ENCODE measurements around a stretch of chr14.

DNA sequence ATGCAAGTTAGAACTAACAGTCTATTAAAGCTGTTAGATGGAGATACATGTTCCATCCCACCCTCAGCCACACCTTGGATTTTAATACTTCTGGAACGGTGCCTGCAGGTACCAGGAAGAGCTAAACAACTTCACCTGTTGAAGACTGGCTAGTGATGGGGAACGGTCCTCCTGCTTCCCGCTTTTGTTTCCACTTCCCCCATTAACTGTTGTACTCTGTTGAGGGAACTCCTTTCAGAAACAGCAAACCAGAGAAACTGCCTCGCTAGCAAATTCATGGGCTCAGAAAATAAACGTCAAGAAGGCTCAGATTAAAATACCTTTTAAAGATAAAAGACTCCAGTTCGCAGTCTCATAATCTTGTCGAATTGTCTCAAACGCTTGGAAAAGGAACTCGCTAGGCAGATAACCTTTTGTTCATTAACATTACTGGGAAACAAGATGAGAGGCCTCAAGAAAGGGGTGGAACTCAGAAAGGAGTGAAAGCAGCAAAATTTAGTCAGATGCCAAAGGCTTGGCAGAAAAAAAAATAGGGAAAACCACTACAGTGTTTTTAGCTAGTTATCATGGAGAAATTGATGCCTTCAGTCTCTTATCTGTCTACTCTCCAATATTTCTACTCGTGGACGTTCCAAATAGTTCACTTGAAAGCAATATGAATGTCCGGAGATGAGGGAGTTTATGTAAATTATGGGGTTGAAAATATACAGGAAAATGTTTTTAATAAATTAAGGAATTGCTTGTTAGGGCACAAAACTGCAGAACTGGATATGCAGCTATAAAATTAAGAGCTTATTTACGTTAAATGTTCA is 1.4 kb upstream of the FERMT2 start:
- RRBS = no CpG with 5 or more reads among the region's 13 CpGs

DNA sequence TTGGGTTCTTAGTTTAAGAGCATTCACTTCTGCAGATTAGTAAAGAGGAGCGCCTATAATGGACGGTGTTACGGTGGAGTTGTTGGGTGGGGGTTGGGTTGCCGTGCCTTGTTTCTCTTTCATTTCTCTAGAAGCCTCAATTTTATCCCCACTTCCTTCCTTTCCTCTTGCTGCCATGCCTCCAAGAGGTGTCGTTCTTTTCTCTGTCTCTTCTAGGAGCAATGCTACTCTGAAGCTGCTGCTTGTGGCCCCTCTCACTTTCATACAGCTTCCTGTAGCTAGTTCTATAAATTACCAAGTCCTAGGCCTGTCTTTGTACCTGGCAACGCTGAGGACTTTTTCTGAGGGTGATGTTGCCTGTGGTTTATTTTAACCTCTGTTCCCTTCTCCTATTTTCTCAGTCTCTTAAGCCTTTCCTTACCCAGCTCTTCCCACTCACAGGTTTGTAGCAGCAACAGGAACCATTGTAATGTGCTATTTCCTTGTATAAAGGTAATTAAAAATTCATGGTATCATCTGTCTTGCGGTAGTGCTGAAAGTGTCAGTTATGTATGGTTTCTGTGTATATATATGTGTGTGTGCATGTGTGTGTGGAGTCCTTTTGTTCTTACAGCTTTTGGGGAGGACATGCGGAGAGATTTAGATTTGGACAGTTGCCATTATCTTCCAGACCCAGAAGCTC is 44.0 kb downstream of the DDHD1 start:
- RRBS = no CpG with 5 or more reads among the region's 8 CpGs

- RRBS = no CpG with 5 or more reads among the region's 1 CpG
Measured at GRCh38 chr14:53888595-53888968, 68.0 kb downstream of the BMP4 start.

- RRBS = 21% methylated on average over 6 of the region's 41 CpGs
Measured at GRCh38 chr14:53951677-53952896, 4.5 kb downstream of the BMP4 start.

DNA sequence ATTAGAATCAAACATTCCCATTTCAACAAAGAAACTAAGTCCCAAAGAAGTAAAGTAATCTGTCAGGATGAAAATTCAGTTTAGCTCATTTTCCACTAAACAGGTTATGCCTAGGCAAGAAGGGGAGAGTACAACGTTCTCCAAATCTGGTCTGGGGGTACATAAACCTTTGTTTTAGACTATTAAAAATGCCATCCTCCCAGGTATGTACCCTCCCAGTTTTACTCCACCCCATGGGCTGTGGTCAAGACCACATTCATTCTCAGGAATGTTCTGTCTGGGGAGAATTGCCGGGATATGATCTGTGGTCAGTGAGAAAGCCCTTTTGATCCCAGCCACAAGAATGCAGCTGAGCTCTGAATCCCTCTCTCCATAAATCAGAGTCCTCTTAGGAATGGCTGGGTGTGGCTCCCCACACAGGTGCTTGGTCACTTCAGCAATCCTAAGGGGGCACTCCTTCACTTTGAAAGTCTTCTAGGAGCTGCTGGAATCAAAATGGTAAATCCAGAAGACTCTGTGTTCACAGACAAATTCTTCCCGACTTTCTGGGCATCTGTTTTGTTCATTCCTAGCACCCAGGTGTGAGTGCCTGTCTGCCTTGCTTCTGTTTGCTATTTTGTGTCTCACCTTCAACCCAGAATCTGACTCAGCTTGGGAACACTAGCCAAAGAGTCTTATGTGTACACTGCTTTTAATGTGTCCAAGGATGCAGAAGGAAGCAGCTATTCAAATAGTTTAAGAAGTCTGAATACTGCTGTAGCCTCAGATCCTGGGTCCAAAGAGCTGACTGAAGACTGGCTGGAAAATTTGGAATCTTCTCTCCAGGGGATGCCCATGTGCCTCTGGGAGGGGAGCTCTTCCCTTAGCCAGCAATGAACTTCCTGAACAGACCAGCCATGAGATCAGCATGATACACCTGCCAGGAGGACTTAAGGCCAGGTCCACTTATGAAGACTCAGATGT is 144.6 kb upstream of the CDKN3 start:
- RRBS = no CpG with 5 or more reads among the region's 3 CpGs

DNA sequence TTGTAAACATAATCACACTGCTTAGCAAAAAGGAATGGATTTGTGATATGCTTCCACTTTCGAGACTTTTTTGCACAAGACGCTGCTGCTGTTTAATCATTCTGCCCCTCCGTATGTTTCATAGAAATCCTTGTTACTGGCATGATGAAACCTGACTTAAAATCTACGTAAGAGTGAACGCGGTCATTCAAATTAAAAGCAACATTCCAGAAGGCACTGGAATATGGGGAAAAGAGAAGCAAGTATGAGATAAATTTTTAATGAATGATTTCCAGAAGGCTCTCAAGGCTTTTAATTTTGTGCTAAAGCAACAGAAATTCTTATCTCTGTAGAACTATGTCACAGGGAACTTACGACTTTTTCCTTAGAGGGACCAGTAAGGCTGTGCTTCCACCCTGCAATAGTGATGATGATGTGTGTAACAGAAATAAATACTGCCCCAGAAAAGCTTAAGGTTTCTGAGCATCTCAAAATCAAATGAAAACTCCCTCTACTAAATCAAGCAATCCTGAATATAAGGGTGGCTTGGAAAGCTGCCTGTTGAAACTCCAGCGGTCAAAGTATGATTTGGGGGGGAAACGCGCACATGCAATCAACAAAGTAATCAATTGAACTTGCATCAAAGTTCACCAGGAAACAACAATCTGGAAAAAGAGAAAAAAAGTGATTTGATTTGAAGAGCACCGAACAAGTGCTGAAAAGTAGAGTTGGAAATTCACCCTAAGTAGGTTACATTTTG is 939 bp downstream of the CNIH1 start:
- RRBS = no CpG with 5 or more reads among the region's 11 CpGs

- RRBS = no CpG with 5 or more reads among the region's 14 CpGs
Measured at GRCh38 chr14:54493262-54493840, 4.6 kb upstream of the GMFB start.

GRCh38 chr14:54571567-54572765 is 5.0 kb downstream of the SAMD4A start:
- RRBS = no CpG with 5 or more reads among the region's 5 CpGs

GRCh38 chr14:54650883-54651231 is 83.9 kb downstream of the SAMD4A start:
- RRBS = no CpG with 5 or more reads among the region's 5 CpGs

GRCh38 chr14:54673031-54673921 is 106.3 kb downstream of the SAMD4A start:
- RRBS = no CpG with 5 or more reads among the region's 9 CpGs

- RRBS = no CpG with 5 or more reads among the region's 2 CpGs
Measured at GRCh38 chr14:54718983-54719241, 152.0 kb downstream of the SAMD4A start.

DNA sequence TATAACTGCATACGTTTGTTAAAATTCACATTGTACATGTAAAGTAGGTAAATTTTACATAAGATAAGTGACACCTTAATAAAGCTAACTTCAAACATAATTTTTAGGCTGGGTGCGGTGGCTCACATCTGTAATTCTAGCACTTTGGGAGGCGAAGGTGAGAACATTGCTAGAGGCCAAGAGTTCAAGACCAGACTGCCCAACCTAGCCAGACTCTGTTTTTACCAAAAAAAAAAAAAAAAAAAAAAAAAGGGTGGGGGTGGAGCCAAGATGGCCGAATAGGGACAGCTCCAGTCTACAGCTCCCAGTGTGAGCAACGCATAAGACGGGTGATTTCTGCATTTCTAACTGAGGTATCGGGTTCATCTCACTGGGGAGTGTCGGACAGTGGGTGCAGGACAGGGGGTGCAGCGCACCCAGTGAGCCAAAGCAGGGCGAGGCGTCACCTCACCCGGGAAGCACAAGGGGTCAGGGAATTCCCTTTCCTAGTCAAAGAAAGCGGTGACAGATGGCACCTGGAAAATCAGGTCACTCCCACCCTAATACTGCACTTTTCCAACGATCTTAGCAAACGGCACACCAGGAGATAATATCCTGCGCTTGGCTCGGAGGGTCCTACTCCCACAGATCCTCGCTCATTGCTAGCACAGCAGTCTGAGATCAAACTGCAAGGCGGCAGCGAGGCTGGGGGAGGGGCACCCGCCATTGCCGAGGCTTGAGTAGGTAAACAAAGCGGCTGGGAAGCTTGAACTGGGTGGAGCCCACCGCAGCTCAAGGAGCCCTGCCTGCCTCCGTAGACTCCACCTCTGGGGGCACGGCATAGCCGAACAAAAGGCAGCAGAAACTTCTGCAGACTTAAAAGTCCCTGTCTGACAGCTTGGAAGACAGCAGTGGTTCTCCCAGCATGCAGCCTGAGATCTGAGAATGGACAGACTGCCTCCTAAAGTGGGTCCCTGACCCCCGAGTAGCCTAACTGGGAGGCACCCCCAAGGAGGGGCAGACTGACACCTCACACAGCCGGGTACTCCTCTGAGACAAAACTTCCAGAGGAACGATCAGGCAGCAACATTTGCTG is 32.2 kb downstream of the GCH1 start:
- RRBS = no CpG with 5 or more reads among the region's 30 CpGs

DNA sequence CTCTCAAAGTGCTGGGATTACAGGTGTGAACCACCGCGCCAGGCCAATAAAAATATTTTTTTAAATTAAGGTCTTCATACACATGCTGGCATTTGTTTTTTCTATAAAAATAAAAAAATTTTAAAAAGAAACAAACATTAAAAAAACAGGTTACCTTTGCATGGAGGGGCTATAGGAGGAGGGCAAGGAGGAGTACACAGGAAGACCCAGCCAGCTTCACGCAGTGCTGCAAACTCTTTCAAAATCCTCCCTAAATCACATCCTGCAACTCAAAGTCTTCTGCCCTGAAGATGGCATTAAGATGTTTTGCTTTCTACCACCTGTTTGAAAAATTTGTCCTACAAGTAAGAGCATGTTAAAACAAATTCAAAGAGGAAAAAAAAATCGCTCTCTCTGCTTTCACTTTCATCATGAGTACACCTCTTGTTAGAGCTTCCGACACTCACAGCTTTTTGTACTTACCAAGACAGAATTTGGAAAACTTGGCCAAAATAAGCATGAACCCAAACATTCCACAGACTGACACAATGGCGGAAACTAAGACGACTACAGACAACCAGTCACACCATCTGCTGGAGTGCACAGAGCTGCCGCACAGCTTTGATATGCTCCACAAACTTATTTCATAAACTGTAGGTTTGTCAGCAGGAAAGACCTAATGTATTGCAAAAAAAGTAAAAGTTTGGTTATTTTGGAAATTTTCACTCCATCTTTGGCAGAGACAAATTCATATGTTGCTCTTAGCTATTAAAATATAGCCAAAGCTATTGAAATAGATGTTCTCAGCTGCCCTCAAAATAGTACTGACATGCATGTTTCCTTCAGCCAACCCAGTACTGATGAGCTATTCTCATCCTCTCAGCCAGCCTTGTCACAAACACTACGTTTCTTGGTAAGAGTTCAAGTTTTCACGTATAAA is 21.3 kb downstream of the GCH1 start:
- RRBS = no CpG with 5 or more reads among the region's 10 CpGs

GRCh38 chr14:55054124-55054548 is 2.7 kb downstream of the MAPK1IP1L start:
- RRBS = no CpG with 5 or more reads among the region's 15 CpGs

- RRBS = 97% methylated on average over 1 of the region's 6 CpGs
Measured at GRCh38 chr14:55060622-55061249, 9.3 kb downstream of the MAPK1IP1L start.

GRCh38 chr14:55077607-55078160 is 26.2 kb downstream of the MAPK1IP1L start:
- RRBS = no CpG with 5 or more reads among the region's 11 CpGs

GRCh38 chr14:55102036-55102561 is 27.0 kb upstream of the LGALS3 start:
- RRBS = no CpG with 5 or more reads among the region's 7 CpGs

DNA sequence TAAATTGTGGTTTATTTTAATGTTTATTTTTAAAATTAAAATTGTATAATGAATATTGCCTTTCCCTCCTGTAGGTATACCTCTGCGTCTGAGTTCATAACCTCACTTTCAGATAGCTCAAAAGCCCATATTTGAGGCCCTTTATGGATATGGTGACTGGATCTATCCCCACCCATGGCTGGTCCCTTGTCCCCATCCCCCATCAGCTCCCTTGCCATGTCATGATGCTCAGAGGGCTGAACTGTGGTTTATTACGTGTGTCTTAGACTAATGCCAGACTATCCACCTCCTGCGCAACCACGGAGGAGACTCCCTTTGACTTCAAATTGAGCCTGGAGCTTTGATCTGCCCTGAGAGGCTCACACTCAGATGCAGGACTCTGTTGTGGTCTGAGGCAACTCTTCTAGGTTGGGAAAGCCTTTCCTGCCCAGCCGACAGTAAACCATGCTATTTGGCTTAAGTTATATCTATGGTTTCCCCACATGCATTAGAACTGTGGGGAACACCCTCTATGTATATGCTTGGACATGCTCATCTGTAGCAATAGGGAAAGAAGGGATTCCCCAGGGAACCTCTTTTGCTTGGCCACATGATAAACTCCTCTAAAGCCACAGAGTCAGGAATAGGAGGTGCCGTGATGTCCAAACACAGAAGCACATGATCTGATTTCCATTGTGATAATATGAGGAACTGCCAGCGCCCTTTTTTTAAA is 11.3 kb upstream of the LGALS3 start:
- RRBS = no CpG with 5 or more reads among the region's 7 CpGs

- RRBS = no CpG with 5 or more reads among the region's 18 CpGs
Measured at GRCh38 chr14:55122506-55123598, 6.2 kb upstream of the LGALS3 start.

GRCh38 chr14:55126749-55127725 is 2.0 kb upstream of the LGALS3 start:
- RRBS = no CpG with 5 or more reads among the region's 10 CpGs